Measurements from ENCODE around the genes PF4V1, CXCL3 and EREG.

DNA sequence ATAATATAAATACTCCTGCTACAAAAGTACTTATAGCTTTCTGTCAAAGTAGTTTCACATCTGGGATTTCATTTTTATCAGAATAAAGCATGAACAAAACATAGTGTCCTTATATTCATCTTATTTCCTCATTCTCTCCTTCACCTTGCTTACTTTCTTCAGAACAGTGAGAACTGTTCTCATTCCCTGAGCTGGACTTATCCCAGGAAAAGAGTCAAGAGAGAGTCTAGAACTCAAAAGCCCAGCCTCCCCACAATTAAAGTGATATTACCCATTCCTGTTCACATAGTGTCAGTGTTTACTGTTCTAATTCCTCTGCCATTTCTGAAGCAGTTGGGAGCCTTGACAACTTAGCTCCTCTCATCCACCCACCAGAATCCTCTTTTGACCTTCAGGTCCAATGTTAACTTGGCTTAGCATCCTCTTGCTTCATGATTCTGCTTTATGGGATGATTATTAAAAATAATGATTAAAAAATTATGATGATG, 42.9 kb downstream of the RASSF6 start:
- PRO-cap: no peak

DNA sequence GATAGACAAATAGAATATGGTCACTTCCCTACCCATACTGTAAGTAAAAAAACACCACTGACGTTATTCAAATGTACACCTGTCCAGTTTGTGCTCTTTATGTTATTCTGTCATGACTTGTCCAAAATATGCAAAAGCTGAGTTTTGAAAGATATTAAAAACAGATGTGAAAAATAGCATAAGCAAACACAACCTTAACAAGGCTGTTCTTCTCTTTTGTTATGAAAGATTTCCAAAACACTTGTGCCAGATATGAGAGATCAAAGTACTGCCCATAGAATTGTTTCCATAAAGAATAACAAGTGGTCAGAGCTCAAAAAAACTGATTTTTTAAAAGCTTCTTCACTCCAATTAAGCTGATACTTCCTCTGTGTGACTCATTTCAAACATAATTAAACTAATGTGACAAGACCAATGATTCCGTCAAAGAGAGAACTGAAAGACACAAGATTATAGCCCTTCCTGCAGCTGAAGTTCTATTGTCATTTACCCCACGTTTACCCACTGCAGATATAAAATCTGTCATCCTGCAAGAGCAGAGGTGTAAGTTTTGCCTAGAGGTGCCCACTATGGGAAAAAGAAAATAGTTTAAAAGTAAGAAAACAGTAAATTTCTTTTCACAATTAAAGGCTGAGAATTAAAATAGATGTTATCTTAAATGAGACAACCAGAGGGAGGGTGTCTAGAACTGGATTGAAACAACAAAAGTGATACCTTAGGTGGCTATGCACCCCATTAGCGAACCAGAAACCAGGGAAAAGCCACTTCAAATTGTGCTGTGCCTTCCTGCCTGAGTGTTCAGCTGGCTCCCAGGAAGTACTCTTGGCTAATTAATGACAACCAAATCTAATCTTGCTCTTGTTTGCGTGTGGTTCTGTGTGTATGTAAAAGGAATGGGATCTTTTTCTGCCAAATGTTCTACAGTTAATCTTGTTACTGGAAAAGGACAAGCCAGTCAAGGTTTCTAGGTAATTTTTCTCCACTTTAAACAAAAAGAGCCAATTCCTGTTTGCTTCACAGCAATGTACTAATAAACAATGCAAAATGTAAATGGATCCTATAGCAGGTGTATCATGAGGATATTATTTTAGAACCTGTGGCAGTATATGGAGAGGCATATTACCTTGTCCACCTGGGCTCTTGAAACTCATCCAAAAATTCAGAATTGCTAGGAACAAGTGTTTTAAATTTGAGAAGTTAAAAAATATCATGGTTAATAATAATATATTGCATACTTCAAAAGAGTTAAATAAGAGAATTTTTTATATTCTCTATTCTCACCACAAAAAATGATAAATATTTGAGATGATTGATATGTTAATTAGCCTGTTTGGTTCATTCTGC, 29.9 kb downstream of the RASSF6 start:
- PRO-cap: no peak

GRCh38 chr4:73603387-73603811, 16.8 kb downstream of the RASSF6 start:
- PRO-cap: no peak

DNA sequence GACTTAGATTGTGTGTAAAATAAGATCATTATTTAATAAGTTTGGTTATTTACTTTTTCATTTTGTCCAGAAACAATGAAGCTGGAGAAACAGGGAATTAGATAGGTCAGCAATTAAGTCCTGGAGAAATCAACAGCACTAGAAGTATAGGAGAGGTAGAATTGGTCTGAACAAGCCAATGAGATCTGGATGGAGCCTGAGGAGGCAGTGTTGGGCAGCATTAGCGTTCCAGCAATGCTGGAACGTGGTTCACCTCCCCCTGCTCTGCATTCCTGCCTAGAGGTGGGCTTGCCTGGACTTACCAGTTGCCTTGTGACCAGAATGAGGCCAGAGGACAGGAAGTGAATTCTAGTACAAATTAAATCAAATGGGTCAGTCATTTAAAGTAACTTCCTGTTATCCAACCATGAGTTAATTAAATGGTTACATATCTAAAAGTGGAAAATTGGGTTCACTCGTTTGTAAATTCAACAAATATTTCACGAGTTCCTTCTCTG, 4.6 kb downstream of the RASSF6 start:
- PRO-cap: no peak

DNA sequence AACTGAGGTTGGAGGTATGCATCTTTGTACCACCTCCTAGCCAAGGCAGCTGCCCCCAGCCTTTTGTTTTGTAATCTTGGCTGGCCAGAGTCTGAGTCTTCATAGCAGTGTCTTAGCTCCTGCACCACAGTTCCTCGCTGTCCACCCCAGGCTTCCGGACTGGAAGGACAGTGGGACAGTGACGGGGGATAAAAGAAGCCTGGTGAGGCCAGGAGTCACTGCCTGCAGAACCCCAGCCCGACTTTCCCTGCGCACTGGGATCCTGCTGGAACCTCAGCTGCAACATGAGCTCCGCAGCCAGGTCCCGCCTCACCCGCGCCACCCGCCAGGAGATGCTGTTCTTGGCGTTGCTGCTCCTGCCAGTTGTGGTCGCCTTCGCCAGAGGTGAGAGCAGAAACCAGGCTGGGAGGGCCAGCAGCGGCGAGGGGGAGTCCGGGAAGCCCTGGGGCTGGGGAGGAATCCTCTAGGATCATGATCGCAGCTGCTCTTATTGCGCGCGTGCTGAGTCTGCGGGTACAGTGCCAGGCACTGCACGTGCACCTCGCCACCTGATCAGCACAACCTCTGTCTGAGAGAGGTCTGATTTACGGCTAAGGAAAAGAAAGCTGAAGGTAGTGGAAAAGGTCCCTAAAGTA, at the start of gene PF4V1:
Gene PF4V1, plus strand, starts transcription at position 218 of the 635 bp plus-strand sequence.
- PRO-cap: no peak

GRCh38 chr4:74038241-74039372, at the start of gene CXCL3:
CXCL3 (minus strand) TSS chr4:74038689.
- PRO-cap: bidirectional peak, plus-strand start at chr4:74038828, minus-strand start at chr4:74038689

- PRO-cap: no peak
Measured at GRCh38 chr4:74109894-74110578, 11.0 kb upstream of the CXCL2 start.

GRCh38 chr4:74214628-74215006, 56.7 kb downstream of the MTHFD2L start:
- PRO-cap: unidirectional peak, minus-strand start at chr4:74214908

DNA sequence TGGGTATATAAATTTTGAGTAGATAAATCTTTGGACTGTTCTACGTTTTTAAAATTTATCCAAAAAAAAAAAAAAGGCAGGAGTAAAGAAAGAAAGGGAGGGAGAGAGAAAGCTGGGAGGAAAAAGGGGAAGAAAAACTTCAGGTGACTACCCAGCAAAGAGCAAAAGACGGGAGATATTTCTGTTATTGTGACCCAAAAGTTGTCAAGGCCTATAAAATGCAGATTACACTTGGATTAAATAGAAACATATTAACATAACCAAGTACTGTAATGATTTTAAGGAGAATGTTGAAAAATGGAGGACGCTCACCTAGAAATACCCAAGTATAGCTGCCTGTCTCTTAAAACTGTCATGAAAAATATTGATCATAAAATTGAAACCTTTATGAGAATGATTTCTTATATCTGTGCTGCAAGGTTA, 24.1 kb downstream of the EPGN start:
- PRO-cap: no peak

DNA sequence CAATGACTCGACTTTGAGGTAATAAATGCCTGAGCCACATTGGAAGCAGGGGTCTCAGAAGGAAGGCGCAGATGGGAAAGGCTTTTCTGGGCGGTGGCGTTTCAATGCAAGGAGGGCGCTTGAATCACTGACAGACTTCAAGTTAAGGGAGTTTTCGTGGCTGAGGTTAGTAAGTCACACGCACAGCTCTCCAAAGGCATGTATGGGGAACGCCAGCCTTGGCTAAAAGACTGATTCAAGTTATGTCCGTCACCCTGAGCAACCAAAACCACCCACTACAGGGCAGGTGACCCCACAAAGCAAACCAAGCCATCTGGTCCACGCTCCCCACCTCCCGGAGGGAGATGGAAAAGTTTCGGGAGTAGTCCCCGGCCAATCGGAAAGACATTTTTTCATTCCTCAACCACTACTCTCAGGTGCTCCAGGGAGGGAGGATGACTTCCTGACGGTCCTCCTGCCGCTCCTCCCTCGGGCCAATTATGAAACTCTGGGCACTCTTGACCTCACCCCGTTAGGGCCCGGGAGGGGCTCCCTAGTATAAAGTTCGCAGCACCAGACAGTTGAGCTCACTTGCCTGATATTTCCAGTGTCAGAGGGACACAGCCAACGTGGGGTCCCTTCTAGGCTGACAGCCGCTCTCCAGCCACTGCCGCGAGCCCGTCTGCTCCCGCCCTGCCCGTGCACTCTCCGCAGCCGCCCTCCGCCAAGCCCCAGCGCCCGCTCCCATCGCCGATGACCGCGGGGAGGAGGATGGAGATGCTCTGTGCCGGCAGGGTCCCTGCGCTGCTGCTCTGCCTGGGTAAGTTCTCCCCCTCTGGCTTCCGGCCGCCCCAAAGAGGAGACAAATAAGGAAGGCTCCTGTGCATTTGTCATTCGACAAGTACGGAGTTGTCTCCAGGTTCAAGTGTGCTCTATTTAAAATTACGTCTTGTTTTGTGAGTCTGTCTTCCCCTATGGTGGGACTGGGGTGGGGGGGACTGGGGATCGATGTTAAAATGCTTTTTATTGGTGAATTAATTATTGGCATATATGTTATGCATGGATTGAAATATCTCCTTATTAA, at the start of gene EREG:
Gene EREG, plus strand, starts transcription at position 569 of the 1,063 bp plus-strand sequence.
- PRO-cap: no peak

- PRO-cap: no peak
Measured at GRCh38 chr4:74472492-74472918, 27.6 kb downstream of the AREG start.

DNA sequence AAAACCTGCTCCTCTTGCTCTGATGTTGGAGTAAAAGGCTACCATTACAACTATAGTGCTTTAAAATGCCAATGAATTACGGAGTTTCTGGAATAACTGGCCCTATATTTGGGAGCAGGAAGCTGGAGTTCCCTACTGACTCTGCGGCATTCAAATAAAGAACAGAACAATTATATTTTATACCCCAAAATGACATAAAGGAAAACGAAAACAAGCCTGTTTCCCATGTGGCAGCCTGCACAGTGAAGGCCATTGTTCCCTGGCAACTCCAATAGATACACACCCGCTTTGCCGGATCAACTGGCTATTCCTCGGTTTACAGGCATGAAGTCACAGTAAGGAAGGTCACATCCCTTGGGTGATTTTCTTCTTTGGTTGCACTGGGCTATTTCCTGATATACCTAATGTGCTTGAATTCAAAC, 84.6 kb downstream of the AREG start:
- PRO-cap: no peak

GRCh38 chr4:74793703-74794352, 495 bp downstream of the BTC start:
- PRO-cap: bidirectional peak, plus-strand start at chr4:74793900, minus-strand start at chr4:74793889; bidirectional peak, plus-strand start at chr4:74793969, minus-strand start at chr4:74793964

- PRO-cap: no peak
Measured at GRCh38 chr4:74883004-74883731, 49.7 kb upstream of the PARM1 start.

GRCh38 chr4:75030638-75031099, 97.8 kb downstream of the PARM1 start:
- PRO-cap: no peak

- PRO-cap: no peak
Measured at GRCh38 chr4:75046393-75047149, 113.7 kb downstream of the PARM1 start.

DNA sequence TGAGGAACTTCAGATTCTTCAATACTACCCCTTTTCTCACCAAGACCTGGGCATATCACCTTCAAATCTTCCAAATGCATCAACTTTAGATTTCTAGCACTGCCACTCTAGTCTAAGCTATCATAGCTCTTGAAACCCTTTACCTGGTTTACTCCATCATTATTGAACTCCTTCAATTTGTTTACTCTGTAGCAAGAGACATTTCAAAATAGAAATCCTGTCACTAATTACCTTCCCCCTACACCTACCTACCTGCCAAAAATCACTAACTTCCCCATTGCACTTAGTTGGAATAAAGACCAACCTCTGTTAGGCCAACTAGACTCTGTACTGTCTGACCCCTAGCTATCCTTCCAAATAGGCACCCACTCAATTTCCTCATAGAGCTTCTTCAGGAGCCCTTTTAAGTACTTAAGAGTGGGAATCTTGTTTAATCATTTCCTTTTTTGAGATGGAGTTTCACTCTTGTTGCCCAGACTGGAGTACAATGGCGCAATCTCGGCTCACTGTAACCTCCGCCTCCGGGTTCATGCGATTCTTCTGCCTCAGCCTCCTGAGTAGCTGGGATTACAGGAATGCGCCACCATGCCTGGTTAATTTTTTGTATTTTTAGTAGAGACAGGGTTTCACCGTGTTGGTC, 8.8 kb upstream of the CDKL2 start:
- PRO-cap: no peak

GRCh38 chr4:75643707-75644735, 13.7 kb upstream of the CDKL2 start:
- PRO-cap: no peak

- PRO-cap: no peak
Measured at GRCh38 chr4:75650008-75650451, 19.7 kb upstream of the CDKL2 start.

DNA sequence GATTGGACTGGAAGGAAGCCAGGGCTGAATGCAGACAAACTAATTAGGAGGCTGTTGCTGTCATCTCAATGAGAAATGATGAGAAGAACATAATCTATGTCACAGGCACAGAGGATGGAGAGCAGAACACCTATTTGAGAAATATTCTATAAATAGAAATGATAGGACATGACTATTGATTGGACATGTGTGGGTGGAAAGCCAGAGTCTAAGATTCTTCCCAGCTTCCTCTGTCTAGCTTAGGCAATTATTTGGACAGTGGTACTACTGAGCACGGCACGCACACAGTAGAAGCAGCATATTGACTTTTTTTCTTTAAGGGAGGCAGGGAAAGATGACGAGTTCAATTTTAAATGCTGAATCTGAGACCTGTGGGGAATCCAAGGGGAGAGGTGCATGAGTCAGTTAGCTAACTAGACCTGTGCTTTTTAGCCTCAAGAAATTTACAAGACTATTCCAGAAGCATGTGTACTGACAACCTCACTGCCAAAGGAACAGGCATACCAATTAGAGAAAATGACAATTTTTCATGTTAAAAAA, 941 bp upstream of the USO1 start:
- PRO-cap: no peak